Metastatic Breast Carcinoma in the Ovary (tissue), 3 donors: ENCODE measurements around the gene GNAT3.

GRCh38 chr7:77348466-77348946 is 67.6 kb downstream of the GSAP start:
- PRO-cap, 3 experiments: peak in 1 of 3 experiments; most common minus-strand start chr7:77348584 (in 1)

- PRO-cap, 3 experiments: no peak in any of the 3 experiments
These were observed 12.7 kb upstream of the GSAP start for GRCh38 chr7:77428718-77429332.

DNA sequence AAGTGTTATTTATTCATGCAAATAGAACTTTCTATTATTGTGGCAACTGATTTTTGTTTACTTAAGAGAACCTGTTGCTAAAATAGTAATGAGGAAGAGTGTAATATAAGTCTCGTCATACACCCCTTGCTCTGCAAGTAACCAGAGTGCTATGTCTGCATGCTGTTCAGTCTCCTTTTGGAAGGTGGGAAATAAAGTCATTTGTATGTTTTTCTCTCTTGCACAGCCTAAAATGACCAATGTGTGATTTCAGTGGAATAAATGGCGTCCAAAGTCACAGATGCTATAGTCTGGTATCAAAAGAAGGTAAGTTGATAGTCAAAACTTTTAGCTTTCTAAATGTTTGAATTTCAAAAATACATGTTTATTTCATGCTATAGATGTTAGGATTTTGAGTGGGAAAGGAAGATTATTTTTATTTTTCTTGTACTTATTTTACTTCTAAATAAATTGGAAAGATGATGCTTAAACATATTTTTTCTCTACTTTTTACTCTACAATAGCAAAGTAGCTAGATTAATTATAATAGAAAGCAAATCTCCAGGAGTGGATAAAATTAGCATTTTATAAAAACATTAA is 41.9 kb upstream of the TMEM60 start:
- PRO-cap, 3 experiments: no peak in any of the 3 experiments

DNA sequence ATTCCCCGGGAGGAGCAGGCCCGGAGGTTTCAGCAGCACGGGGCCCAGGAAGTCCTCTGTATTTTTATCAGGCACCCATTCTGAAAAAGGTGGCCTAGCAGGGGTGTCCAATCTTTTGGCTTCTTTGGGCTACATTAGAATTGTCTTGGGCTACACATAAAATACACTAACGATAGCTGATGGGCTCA is 222.0 kb upstream of the TMEM60 start:
- PRO-cap, 3 experiments: peak in 1 of 3 experiments; most common minus-strand start position 58 of the sequence (in 1)

GRCh38 chr7:80511973-80512201 is at the start of gene GNAT3:
Gene GNAT3 (minus strand): TSS chr7:80512064.
- PRO-cap, 3 experiments: no peak in any of the 3 experiments

- PRO-cap, 3 experiments: no peak in any of the 3 experiments
These were observed 119.8 kb downstream of the CD36 start for GRCh38 chr7:80758330-80758569.

DNA sequence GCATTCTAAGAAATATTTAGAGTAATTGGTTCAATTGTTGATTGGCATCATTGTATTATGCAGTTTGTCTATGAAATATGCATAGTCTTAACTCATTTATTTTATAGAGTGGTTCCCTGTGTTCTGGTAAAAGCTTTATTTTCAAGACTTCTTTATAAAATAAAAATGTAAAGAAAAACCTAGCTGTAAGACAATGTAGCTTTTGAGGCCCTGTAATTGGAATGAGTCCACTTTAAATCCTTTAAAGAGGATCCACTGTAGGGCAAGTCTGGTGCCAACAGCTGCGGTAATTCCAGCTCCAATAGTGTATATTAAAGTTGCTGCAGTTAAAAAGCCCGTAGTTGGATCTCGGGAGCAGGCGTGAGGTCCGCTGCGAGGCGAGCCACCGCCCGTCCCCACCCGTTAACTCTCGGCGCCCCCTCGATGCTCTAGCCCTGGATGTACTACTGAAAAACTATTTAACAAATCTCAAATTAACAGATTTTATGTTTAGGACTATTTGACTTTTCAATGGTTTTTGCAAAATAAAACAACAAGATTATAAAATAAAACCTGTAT is 414.6 kb upstream of the SEMA3C start:
- PRO-cap, 3 experiments: no peak in any of the 3 experiments

DNA sequence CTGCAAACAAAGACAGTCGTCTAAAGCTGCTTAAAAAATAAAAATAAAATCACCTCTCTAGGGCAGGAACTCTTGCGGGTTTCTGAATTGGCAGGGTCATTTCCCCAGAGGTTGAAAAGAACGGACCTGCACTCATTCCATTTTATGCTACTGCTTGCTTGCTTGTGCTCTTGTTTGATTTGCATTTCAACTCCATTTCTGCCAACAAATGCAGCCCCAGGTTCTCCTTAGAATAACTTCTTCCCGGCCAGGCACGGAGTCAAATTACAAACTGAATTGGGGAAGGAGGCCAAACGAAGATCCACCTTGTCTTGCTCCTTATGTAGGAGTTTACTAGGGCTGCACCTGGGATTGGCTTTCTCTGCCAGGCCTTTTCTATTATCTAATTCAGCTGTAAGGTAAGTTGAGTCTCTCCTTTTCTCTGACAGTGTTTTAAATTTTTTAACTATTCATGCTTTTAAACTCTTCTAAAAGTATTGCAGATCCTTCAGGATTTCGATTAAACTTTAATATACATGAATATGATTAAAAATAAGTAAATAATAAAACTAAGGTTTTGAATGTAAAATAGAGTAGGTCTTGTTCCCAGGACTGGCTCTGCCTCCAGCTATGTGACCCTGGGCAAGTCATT is 79.5 kb downstream of the HGF start:
- PRO-cap, 3 experiments: peak in 1 of 3 experiments; most common plus-strand start position 321 of the sequence (in 1); most common minus-strand start position 152 of the sequence (in 1)

DNA sequence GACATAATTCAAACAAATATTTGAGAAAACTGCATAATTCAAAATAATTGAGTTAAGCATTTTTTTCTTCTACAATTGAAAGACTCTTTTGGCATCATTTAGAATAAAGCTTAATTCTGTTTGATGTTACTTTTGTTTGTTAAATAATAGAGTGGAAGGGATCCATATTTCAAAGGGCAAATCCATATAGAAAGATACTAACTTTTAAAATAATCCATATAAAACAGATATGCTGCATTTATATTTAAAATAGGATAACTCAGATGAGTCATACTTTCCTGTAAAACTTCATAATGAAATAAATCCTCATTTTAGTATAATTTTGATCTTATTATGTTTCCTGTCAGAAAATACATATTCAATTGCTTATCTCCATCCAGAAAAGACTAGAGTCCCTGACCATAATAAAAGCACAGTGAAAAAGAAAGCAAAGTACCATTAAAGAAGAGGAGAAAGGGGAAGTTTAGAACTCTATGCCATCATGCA is 323.6 kb downstream of the PCLO start:
- PRO-cap, 3 experiments: peak in 2 of 3 experiments; most common minus-strand start position 288 of the sequence (in 2)

DNA sequence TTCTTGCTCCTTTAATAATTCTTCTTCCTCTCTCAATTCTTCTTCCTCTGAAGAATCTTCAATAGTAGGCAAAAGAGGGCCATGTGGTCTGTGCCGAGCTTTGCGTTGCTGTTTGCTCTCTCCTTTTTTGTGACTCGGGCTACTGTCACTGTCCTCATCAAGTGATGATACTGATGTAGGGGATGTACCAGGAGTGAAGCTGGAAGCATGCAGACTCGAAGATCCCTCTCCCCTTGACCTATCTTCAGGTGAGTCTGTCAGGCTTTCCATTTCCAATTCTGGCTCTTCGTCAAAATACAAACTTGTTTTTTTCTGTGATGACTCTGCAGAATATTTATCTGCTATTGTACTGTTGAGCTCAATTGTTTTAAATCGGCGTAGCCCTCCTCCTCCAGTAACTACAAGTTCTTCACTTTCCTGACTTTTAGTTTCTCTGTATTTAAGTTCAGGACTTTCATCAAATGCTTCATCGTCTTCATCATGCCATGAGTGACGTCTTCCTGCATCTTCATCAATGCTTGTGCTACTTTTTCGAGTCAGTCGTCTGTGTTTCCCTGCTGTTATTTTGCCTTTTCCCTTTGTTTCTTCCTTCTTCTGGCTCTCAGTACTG is 207.0 kb downstream of the PCLO start:
- PRO-cap, 3 experiments: no peak in any of the 3 experiments

DNA sequence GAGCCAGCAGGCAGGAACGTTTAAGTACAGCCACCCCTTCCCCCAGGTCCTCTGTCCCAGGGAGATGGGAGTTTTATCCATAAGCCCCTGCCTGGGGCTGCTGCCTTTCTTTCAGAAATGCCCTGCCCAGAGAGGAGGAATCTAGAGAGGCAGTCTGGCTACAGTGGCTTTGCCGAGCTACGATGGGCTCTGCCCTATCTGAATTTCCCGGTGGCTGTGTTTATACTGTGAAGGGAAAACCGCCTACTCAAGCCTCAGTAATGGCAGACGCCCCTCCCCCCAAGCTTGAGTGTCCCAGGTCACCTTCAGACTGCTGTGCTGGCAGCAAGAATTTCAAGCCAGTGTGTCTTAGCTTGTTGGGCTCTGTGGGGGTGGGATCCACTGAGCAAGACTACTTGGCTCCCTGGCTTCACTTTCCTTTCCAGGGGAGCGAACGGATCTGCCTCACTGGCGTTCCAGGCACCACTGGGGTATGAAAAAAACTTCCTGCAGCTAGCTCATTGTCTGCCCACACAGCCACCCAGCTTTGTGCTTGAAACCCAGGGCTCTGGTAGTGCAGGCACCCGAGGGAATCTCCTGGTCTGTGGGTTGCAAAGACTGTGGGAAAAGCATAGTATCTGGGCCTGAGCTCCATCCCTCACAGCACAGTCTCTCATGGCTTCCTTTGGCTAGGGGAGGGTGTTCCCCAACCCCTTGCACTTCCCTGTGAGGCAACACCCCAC is 19.4 kb downstream of the SEMA3E start:
- PRO-cap, 3 experiments: no peak in any of the 3 experiments

- PRO-cap, 3 experiments: peak in 2 of 3 experiments; most common plus-strand start chr7:84983494 (in 2)
These were observed 203.6 kb downstream of the SEMA3D start for GRCh38 chr7:84983202-84983666.

- PRO-cap, 3 experiments: no peak in any of the 3 experiments
These were observed 83.9 kb downstream of the ELAPOR2 start for GRCh38 chr7:86975632-86975831.

GRCh38 chr7:87004262-87005049 is 55.0 kb downstream of the ELAPOR2 start:
- PRO-cap, 3 experiments: no peak in any of the 3 experiments

GRCh38 chr7:87151381-87151824 is 850 bp upstream of the DMTF1 start:
- PRO-cap, 3 experiments: no peak in any of the 3 experiments

- PRO-cap, 3 experiments: peak in 2 of 3 experiments; most common plus-strand start chr7:87151887 (in 1); most common minus-strand start chr7:87151894 (in 1)
These were observed 439 bp upstream of the DMTF1 start for GRCh38 chr7:87151825-87152202.

DNA sequence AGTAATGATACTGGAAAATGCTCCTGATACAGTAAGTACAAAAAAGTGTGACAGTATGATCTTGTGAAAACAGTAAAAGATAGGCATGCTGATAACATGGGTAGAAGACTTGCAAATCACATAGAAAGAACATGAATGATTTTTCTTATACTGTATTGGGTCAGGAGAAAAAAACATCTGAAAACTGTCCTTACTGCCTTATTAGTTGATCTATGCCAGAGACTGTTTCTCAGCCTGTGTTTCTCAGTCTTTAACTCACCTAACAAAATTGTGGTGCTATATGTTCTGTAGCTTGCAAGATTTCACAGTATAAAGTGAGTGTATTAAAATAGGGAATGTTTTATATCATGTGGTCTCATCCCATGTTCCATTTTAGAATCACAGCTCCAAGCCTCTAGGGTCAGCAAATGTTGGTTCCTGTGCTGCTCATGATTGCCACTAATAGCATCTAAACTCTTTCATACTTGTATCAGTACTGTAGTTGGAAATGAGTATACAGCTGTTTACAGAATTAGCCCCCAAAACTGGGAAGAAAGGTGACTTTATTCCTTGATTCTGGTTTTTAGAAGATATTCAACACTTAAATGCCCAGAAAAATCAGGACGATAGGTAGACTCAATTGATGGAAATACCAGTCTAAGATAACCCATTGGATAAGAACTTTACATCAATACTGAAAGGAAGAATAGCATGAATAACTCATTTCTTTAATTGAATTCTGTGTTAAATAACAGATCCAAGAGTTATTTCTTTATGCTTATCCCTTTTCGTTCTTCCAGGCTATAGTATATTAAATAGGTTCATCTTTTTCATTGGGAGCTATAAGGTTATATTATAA is 4.9 kb downstream of the DMTF1 start:
- PRO-cap, 3 experiments: no peak in any of the 3 experiments

GRCh38 chr7:87193099-87193554 is 26.4 kb downstream of the TMEM243 start:
- PRO-cap, 3 experiments: no peak in any of the 3 experiments

- PRO-cap, 3 experiments: no peak in any of the 3 experiments
These were observed 2.5 kb downstream of the ABCB1 start for GRCh38 chr7:87598183-87598606.

DNA sequence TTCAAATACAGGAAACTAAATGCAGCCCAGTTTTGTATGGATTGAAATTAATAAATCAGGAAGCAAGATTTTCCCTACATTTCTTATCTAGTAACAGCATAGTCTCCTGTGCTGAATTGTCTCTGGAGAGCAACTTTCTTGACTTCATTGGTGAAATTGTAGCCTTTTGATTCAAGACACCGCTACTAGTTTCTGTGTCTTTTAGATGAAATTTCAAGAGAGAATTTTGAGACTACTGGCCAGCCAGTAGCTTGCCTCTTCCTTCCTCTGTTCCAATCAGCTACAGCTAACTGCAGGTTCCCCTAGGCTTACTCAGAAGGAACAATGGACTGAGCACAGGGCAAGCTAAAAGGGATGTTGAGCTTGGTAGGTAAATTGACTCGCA is 80.9 kb downstream of the RUNDC3B start:
- PRO-cap, 3 experiments: no peak in any of the 3 experiments